GM23338 (cell line): ENCODE measurements around the gene FOXD4.

DNA sequence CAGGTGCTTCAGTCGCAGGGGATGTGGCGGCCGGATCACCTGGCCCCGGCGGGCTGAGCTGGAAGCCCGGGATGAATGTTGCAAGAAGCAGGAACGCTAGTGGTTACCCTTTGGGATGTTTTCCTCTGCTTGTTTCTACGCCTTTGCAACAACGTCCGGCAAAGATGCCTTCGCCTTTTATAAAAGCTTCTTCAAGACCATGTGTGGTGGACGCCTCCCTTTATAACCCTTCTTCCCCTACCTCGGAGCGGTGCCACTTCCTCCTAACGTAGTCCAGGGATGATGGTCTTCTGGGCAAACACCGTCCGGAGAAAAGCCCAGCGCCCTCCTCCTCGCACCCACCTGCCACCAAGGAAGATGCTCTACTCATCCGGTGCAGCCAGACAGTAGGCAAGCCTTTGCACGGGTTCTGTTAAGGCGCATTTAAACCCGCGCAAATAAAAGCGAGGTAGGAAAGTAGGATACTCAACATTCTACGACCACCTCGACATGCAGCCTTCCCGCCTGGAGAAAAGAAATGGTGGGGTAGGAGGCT is at the start of gene FOXD4:
Gene FOXD4, minus strand, starts transcription at position 291 of the 535 bp plus-strand sequence.
- PRO-cap = no peak
- RAMPAGE, long total RNA = no peak

GRCh38 chr9:227264-227780 is 12.7 kb downstream of the DOCK8 start:
- PRO-cap = no peak
- RAMPAGE, long total RNA = no peak

- PRO-cap = no peak
- RAMPAGE, long total RNA = no peak
Measured at GRCh38 chr9:272687-273236, 58.1 kb downstream of the DOCK8 start.

- PRO-cap = no peak
- RAMPAGE, long total RNA = no peak
Measured at GRCh38 chr9:447145-448071, 57.1 kb upstream of the KANK1 start.

DNA sequence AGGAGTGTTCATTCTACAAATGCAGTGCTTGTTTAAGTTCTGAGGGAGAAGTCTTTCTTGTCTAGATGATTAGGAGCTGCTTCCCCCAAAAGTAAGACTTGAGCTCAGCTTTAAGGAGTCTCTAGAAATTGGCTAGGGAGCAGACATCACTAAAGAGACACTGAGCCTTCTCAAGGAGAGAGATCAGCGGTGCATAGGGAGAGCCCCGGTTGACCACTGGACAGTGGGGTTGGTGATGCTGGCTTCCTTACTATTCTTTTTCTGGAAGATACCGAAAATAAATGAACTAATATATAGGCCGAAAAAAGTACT is 5.9 kb downstream of the KANK1 start:
- PRO-cap = no peak
- RAMPAGE, long total RNA = no peak

DNA sequence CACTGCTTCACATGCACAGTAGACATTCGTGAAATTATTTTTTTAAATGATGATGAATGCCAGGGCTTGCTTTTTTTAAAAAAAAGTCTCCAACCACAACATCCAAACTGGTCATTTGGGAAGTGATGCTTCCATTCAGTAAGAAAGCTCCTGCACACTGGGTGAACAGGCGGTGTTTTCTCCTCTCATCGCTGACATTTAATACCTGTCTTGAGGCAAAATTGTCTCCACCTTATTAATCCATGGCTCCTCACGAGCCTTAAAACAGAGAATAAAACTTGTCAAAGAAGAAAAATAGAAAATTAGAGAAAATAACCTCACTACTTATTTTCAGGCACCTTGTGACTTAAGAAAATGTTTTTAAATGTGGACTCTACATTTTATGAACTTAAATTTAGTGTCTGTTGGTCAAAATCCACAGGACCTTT is 114.2 kb downstream of the KANK1 start:
- PRO-cap = no peak
- RAMPAGE, long total RNA = no peak

GRCh38 chr9:628984-629641 is 124.6 kb downstream of the KANK1 start:
- PRO-cap = no peak
- RAMPAGE, long total RNA = no peak

DNA sequence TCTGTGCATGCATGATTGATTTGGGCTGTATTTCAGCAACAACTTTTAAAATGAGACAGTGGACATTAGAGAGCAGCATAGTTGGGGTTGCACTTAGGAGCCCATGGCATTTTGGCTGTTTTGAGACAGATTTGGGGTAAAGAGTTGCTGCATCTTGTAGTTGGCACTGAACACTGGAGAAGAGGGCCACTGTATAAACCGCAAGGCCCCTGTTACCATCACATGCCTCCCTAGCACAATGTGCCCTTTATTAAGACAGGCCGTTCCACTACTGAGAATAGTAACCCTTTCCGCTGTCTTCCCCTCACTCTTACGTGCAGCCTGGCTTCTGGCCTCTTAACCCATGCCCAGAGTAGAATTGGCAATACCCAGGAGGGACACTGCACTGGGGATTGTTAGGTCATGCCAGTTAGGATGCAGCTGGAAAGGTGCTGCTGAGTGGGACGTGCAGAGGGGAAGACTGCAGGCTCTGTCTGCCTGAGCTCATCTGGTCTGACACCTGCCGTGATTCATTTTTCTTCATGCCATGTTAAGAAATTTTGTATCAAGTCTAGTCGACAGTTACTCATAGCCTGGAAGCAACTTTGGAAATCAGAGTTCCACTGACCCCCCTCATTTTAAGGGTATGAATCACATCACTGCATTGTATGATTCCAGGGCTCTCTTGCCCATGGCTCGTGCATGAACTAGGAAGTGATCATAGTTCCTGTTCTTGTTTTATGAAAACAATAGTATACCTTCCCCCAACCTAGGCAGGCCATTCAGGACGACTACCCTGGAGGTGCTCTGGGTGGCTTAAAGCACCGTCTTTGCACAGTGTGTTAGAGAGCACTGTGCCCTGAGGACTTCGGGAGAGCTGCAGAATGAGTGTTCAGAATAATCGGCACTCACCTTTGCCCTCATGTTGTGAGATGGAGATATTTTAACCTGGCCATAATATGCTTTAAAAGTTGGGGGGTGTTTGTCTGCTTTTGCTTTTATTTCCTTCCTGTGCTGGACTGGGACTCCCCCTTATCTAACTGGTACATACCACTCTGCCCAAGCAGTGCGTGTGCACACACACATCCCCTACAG is 146.7 kb upstream of the DMRT1 start:
- PRO-cap = no peak
- RAMPAGE, long total RNA = no peak

DNA sequence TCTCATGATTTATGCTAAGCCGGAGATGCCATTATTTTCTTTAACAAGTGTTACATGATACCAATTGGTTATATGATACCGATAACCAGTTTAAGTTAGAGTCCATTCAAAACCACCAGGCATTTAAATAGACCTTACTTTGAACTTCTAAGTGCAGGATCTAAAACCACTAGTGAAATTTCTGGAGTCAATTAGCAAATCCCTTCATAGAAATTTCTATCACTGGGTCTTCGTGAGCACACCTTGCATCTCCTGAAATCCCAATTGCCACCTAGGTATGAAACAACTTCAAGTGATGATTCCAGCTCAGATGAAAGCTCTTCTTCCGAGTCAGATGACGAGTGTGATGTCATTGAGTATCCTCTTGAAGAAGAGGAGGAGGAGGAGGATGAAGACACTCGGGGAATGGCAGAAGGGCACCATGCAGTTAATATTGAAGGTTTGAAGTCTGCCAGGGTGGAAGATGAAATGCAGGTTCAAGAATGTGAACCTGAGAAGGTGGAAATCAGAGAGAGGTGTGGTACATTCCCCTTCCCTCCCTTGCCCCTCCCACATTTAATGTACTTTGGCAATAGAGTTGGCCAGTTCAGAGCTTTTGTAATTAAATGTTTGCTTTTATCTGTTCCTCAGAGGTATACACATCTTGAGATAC is 109.3 kb upstream of the DMRT1 start:
- PRO-cap = no peak
- RAMPAGE, long total RNA = no peak

DNA sequence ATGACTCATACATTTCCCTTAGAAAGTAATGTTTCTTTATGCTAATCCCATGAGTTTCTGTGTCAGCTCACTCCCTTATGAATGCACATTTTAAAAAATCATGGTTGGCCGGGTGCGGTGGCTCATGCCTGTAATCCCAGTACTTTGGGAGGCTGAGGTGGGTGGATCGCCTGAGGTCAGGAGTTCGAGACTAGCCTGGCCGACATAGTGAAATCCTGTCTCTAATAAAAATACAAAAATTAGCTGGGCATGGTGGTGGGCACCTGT is 89.2 kb upstream of the DMRT1 start:
- PRO-cap = no peak
- RAMPAGE, long total RNA = no peak

- PRO-cap = bidirectional peak, plus-strand start at chr9:968113, minus-strand start at chr9:968137
- RAMPAGE, long total RNA = no peak
Measured at GRCh38 chr9:967954-968435, 8.5 kb upstream of the DMRT3 start.

GRCh38 chr9:1010766-1011270 is 34.4 kb downstream of the DMRT3 start:
- PRO-cap = no peak
- RAMPAGE, long total RNA = no peak

GRCh38 chr9:1042196-1042757 is 7.9 kb upstream of the DMRT2 start:
- PRO-cap = no peak
- RAMPAGE, long total RNA = no peak

DNA sequence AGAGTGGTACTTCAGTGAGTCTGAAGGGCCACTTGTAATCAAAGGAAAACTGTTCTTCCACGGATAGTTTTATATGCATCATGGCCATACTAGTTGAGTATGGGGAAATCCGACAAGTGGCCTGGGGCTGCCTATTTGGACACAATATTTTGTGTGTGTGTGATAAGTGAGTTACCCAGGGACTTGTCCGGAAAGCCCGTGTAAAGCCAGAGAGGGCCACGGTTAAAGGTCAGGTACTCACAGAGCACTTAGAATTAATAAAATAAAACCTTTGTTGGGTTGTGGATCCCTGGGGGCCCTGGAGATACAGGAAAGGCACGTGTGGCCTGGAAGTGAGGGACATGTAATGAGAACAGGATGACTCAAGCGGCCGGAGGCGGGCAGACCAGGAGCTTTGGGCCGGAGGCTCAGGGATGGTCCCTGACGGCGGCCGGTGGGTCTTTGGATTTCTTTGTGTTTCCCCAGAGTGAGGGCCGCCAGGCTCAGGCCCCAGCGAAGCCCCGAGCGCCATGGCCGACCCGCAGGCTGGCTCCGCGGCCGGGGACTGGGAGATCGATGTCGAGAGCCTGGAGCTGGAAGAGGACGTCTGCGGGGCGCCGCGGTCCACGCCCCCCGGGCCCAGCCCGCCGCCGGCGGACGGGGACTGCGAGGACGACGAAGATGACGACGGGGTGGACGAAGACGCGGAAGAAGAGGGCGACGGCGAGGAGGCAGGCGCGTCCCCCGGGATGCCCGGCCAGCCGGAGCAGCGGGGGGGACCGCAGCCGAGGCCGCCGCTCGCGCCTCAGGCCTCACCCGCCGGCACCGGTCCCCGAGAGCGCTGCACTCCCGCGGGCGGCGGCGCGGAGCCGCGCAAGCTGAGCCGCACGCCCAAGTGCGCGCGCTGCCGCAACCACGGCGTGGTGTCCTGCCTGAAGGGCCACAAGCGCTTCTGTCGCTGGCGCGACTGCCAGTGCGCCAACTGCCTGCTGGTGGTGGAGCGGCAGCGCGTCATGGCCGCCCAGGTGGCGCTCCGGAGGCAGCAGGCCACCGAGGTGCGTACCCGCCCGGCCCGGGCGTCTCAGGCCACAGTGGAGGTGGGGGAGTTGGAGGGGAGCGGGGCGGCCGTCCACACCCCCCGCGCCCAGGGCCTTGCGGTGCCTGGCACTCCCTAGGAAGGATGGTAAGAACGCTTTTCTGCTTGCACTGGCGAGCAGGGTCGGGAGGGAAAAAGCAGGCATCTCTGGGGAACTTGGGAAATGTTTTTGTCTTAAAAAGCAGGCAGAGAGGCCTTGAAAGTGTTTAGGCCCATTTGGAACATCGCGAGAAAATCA is 1.4 kb downstream of the DMRT2 start:
- PRO-cap = bidirectional peak, plus-strand start at position 660 of the sequence, minus-strand start at position 546 of the sequence
- RAMPAGE, long total RNA = no peak

DNA sequence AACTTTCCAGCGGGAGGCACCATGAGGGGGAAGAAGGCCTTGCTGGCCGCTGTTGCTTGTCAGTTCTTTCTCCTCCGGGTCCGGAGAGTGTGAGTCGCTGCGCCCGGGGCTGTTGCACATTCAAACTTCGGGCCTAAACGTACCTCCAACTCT is 2.7 kb downstream of the SMARCA2 start:
- PRO-cap = bidirectional peak, plus-strand start at position 62 of the sequence, minus-strand start at position 91 of the sequence
- RAMPAGE, long total RNA = no peak

- PRO-cap = no peak
- RAMPAGE, long total RNA = no peak
Measured at GRCh38 chr9:2053770-2054399, 38.7 kb downstream of the SMARCA2 start.

- PRO-cap = no peak
- RAMPAGE, long total RNA = no peak
Measured at GRCh38 chr9:2798851-2799050, 45.1 kb downstream of the PUM3 start.

DNA sequence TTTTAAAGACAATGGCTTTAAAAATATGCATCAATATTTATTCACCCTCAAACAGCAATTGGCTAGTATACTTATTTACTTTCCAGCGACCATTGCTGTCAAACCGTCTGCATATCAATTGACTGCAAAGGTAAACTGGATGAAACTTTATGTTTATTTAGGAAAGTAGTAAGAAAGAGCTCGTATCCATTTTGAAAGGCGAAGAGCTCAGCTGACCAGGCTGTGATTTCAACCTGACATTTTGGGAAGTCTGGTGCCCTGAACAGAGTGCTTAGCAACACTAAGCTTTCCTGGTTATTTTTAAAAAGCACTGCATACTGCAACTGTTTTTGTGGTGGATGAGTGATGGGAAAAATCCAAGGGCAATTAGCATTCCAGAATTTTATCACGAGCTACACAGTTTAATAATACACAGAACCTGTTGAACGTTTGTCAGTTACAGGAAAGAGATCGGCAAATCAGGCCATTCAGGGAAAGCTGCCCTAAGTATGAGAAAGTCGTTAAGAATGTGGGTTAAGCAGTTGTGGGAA is 26.0 kb downstream of the PUM3 start:
- PRO-cap = no peak
- RAMPAGE, long total RNA = no peak

DNA sequence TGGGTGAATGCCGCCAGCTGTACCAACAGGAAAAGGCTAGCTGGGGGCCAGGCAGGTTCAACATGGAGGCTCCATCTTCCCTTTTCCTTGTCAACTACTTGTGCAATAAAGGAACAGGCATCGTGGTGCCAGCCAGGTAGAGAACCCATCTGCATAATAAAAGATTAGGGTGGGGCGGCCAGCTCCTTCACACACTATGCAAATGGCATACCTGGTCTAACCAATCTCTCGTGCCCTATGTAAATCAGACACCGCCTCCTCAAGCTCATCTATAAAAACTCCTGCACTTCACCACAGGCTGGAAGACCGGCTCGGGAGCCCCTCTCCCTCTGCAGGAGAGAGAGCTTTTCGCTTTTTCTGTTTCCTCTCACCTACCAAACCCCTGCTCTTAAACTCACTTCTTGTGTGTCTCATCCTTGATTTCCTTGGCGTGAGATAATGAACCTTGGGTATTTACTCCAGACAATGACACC is 244.3 kb upstream of the PUM3 start:
- PRO-cap = bidirectional peak, plus-strand start at position 303 of the sequence, minus-strand start at position 96 of the sequence
- RAMPAGE, long total RNA = no peak

DNA sequence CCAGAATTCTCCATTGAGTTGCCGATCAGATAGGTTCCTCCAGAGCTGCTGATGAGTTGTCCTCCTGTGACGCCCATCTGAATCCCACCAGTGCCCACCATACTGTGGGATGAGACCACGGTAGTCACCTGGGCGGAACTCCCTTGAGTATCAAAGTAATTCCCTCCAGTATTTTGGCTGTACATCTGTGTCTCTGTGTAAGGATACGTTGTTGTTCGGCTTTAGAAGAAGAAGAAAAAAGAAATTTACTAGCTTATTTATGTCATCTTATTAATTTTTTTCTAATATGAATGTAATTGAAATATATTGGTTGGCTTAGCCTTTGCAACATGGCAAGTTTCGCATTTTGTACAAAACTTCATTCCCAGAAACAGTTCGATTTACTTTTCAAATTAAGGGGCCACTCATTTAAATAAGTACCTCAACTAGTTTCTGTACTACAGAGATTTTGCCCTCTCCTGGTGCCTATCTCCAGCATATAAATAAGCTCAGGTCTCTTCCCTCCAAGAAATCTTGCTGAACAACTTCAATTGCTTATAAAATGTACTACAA is 195.4 kb downstream of the RFX3 start:
- PRO-cap = no peak
- RAMPAGE, long total RNA = no peak